ENCODE measurements around the genes VSX1, DEFB121 and HM13.

DNA sequence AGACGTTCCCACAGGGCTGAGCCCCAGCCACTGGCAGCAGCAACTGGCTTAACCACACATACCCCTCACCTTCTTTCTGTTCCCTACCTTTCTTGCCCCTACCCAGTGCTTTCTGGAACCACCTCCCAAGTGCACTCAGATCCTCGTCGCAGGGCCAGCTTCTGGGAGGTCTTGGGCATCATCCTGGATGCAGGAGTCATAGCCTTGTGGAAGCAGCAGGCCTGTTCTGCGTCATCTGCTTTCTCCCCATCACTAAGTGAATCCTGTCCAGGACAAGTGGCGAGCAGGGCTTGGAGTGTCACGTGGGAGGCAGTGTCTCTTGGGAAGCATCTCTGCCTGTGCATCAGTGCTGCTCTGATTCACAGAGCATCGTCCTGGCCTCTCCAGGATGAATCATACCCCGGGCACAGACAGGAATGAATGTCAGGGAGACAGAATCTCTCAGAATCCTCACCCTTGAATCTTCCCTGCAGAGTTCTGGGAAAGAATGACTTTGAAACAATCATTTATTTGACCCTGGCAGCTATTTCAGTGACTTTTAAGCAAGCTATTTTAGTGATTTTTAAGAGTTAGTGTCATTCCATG, 32.7 kb downstream of the SYNDIG1 start:
- PRO-cap, result no peak
- RAMPAGE, long total RNA, result no peak

- PRO-cap, result no peak
- RAMPAGE, long total RNA, result no peak
These were observed 1.7 kb downstream of the CST7 start for GRCh38 chr20:24950672-24951309.

DNA sequence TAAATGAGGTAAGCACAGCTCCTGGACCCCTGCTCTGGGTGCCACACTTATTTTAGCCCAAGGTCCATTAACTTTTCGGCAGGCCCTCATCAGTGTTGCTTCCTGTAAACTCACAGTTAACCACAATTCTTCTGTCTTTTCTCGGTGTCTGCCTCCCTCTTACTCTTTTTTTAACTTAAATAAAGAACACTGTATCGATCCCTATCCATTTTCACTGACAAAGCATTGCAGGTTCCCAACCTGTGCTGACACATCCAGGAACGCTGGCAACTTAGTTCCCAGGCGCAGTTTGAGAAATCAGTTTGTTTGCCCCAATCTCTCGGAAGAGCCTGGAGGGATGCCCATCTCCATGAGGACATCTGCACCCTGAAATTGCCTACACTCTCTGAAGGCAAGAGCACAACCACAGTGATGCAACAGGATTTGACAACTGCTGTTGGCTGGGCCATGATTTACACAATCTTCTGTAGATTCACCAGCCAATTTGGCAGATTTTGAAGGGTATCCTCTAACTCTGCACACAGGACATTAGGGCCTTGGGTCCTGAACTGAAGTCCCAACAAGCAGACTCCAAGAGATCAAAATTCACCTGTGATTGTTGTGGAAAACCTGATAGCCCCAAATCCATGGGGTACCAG, 3.5 kb downstream of the APMAP start:
- PRO-cap, result no peak
- RAMPAGE, long total RNA, result no peak

- PRO-cap, result no peak
- RAMPAGE, long total RNA, result no peak
These were observed 570 bp downstream of the APMAP start for GRCh38 chr20:24991814-24992547.

- PRO-cap, result no peak
- RAMPAGE, long total RNA, result no peak
These were observed 27.2 kb upstream of the APMAP start for GRCh38 chr20:25019596-25020235.

- PRO-cap, result no peak
- RAMPAGE, long total RNA, result no peak
These were observed 30.3 kb upstream of the APMAP start for GRCh38 chr20:25022647-25023367.

- PRO-cap, result no peak
- RAMPAGE, long total RNA, result no peak
These were observed 2.1 kb upstream of the ACSS1 start for GRCh38 chr20:25060078-25060326.

- PRO-cap, result no peak
- RAMPAGE, long total RNA, result no peak
These were observed at the start of gene VSX1 for GRCh38 chr20:25082055-25082301. VSX1 (minus strand) TSS chr20:25082141.

DNA sequence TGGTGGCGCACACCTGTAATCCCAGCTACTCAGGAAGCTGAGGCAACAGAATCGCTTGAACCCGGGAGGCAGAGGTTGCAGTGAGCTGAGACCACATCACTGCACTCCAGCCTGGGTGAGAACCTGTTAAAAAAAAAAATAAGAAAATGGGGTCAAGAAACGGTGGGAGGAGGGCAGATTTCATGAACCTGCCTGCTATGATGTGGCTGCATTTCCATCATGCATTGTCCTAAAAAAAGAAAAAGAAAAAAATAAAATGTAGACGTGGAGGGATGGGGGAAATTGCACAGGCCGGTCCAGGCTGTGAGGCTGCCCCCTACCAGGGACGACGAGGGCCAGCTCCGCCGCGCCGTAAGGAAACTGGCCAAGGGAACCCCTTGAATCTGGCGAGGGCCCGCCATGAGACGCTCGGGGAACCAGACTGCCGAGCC, 431 bp upstream of the ENTPD6 start:
- PRO-cap, result no peak
- RAMPAGE, long total RNA, result no peak

DNA sequence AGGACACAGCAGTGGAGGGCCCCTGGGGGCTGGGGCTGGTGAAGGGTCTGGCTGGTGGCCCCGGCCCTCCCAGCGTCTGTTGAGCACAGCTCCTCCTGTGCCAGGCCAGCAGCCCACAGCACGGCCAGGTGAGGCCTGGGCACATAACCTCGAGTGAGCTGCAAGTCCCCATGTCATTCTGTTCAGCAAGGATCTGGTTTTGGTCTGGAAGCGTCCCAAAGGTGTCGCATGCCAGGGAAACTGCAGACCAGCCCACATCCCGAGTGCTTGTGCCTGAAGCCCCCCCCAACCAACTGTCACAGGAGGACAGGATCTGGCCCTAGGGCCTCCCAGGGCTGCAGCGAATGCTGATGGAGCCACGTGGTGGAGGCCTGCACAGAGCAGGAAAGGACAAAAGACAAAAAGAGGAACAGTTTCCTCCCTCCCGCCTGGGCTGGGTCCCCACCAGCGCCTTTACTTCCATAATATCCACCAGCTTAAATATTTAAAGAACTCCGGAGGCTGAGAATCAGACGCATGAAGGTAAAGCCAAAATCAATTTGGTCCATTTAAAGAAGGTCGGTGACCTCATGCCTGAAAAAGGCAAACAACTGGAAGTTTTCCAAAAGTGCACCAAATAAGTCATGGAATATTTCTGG, 20.9 kb upstream of the PYGB start:
- PRO-cap, result no peak
- RAMPAGE, long total RNA, result no peak

DNA sequence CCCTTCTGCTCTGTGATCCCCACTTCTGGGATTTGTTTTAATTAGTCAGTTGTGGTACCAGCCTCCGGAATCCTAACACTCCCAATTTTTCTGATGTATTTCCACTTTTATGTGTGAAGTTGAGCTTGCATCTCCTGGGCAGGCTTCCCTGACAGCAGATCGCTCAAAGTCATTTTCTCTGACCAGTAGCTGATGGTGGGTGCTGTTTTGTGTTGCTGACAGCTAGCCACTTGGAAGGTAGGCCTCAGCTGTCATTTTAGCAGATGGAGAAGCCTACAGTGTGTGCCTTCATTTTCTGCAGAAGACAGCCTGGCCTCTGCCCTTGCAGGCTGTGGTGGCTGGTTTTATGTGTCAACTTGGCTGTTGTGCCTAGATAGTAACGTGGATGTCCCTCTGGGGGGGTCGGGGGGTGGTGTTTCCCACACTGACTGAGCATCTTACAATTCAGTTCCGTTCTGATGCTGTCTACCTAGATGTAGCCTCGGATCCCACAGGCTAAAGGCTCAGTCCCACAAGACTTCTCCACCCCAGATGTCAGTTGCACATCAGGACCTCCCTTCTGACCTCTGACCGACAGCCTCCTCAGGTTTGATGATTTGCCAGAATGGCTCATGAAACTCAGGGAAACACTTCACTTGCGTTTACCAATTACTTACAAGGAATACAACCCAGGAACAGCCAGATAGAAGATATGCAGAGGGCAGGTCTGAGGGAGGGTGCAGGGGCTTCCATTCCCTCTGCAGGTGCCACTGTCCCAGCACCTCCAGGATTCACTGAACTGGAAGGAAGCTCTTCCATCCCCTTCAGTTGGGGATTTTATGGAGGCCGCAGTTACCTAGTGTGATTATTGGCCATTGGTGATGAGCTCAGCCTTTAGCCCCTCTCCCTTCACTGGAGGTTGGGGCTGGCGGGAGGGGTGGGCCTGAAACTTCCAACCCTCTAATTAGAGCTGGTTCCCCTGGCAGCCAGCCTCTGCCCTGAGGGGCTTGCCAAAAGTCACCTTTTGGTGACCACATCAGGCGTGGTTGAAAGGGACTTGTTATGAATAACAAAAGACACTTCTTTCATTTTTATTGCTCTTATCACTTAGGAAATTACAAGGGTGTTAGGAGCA, 4.4 kb downstream of the PYGB start:
- PRO-cap, result no peak
- RAMPAGE, long total RNA, result no peak

- PRO-cap, result no peak
- RAMPAGE, long total RNA, result no peak
These were observed 71.3 kb downstream of the PYGB start for GRCh38 chr20:25319047-25319655.

DNA sequence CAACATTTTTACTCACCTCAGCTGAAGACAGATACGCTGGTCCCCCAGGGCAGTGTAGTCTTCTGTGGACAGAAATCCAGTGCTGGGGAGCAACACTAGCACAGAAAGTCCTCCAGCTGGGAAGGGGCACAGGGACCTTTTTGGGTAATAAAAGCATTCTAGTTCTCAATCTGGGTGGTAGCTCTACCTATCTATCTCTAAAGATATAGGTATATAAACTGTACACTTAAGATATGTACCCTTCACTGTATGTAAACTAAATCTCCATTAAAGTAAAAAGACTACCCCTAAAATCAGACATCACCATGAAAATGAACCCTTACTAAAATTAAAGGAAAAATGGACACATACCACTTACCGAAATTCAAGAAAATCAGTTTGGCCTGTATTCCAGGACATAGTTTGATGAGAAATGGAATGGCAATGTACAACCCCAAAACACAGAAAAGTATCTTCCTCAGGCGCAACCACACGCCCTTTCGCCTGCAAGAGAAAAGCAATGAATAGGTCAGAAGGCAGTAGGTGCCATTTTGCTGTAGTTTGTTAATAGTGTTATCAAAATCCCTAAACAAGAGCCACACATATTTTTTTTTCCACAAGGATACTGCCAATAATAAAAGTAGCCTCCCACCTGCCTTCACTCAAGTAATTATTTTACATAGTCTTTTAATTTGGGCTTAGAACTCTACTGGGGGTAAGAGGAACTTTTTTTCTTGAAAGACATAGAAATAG, 51.6 kb downstream of the ABHD12 start:
- PRO-cap, result no peak
- RAMPAGE, long total RNA, result no peak

DNA sequence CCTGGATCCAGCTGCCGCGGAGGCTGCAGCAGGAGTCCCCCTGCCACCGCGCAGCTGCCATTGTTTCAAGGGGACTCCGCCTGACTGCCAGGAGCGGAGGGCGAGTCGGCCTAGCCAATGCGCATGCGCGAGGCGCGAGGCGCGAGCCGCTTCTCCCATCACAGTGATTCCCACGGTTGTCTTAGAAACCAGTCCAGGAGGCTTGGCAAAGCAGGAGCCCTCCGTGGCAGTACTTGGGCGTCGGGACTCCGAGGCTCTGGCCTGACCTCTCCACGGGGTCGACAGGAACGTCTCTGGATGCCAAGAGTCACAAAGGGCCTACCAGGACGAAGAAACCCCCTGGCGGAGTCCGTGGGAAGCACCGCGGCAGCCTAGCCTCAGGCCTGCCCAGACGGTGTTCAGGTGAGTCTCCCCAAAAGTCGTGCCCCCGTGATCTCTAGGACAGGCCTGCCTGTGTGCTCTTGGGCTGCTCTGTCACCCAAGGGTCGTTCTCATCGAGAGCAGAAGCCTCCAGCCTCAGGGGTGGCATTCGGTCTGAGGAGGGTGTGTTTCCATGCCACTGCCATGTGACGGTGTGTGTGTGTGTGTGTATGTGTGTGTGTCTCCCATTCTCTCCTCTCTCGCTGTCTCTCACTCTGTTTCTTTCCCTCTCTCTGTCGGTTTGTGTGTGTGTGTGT, 290.7 kb upstream of the ZNF337 start:
- PRO-cap, result no peak
- RAMPAGE, long total RNA, result no peak

DNA sequence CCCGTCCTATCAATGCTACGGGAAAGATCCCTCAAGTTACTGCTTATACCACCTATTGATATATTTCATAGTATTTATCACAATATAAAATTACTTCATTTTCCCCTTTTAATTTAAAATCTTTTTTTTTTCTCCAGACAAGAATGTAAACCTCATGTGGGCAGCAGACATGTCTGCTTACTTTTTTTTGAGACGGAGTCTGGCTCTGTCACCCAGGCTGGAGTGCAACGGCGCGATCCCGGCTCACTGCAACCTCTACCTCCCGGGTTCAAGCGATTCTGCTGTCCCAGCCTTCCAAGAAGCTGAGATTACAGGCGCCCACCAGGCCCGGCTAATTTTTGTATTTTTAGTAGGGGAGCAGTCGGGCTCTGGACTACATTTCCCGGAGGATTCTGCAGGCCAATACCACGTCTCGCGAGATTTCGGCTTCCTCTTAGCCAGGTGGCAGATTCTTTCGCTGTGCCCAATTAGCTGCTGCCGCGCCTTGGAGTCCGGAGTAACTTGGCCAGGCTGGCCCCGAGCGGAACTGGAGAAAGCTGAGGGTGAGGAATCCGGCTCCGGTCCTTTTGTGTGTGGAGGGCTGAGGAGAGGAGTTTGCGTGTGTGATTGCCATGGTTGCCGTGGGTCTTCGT, 312.8 kb upstream of the ZNF337 start:
- PRO-cap, result unidirectional peak, plus-strand start at position 460 of the sequence; unidirectional peak, plus-strand start at position 529 of the sequence
- RAMPAGE, long total RNA, result start-site peak on the plus strand centred at position 456 of the sequence, 54 bp wide, 155 and 143 reads in 2 replicates

DNA sequence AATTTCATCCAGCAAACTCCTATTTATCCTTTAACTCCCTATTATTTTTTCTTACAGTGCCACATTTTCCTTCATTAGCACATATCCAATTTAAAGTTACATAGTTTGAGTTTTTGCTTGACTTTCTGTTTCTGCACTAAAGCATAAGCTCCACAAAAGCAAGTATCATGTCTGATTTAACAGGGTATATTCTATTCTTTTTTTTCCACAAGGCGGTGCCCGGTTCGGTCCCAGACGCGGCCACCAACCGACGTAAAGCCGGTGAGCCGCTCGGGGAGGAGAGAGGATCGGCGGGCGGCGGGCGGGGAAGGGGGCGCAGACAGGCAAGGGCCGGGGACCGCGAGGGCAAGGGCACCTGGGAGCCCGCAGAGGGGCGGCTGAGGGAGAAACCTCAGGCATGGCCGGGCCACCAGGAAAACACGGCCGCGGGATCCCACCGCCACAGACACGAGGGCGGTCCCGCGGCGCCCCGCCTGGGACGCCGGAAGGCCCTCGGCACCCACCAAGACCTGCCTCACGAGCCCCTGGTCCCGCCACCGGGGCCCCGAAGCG, 511.2 kb upstream of the ZNF337 start:
- PRO-cap, result no peak
- RAMPAGE, long total RNA, result no peak

DNA sequence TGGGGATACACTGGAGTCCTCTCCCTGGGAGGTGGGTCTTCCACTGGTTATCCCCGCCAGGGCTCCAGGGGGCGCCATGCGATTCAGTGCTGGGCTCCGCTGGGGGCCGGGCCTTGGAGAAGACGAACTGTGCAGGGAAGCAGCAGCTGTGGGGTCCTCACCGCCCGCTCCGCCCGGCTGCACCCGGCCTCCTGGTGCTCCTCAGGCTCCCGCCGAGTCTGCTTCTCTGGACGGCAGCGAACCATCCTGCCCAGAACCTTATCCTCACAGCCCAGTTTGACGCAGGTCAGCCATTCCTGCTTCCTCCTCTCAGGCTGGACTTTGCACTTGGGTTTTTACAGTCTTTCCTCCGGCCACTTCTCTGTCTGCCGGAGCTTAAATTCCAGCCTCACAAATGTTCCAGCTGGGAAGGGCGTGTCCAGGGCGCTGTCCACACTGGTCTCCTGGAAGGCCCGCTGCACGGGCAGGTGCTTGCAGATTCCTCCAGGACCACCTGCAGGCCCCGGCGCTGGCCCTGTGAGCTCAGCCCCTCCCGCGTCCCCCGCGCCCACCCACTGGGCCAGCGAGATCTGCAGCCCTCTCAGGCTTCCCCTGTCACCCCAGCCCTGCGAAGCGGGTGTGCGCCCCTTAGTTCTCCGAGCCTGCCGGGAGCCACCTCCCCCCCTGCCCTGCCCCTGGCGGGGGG, 1830.0 kb upstream of the DEFB115 start:
- PRO-cap, result no peak
- RAMPAGE, long total RNA, result no peak

- PRO-cap, result no peak
- RAMPAGE, long total RNA, result no peak
These were observed 441.2 kb upstream of the DEFB115 start for GRCh38 chr20:30816219-30816758.

DNA sequence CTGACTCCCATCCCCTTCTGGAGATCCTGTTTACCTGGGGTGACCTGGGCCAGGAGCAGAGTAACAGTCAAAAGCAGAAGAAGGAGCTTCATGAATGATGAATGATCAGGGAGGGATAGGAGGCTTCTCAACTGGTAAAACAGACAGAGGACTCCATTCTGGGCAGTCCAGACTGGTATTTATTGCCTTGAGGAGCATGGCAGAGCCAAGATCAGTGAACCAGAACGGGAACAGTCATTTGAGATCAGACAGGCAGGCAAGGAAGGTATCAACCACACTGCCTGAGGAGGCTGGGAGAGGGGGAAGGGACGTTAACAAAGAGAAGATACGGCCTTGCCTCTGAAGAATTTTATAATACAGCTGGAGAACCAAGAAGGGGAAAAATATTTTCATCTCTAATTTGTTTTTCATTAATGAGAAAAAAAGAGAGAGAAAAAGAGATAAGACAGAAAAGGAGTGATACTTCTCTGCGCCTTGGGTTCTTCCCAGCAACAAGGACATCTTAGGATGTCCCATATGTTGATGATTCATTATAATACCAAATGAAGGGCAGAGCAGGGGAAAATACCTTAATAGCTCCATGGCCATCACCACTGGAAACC, at the start of gene DEFB121:
Gene DEFB121, minus strand, starts transcription at position 155 of the 602 bp plus-strand sequence.
- PRO-cap, result no peak
- RAMPAGE, long total RNA, result no peak

- PRO-cap, result bidirectional peak, plus-strand start at chr20:31514514, minus-strand start at chr20:31514343
- RAMPAGE, long total RNA, result start-site peak on the plus strand at chr20:31514467-31514506, 202 and 69 reads in 2 replicates
These were observed at the start of gene HM13 for GRCh38 chr20:31514176-31515406. HM13 (plus strand) TSS chr20:31514442.